Esophagus muscularis mucosa (tissue), 4 donors: Measurements from ENCODE around the genes PSORS1C2, ATP6V1G2, PRRC2A, C6orf47, LY6G5C and MPIG6B.

DNA sequence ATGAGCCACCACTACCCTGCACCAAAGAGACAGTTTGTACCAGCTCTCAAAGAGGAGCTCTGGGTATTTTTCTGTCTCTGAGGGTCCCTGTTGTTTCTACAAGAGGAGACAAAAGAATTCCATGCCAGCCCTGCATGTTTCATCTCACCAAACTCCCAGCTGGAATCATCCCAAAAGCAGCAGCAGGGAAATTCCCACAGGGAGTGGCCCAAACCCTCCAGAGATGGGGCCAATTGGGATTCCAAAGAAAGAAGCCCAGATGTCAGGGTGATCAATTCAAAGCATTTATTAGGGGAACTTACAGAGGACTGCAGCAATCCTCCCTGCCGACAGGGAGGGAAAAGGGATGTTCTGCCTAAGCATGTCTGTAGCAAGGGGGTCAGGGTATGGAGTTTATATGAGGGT lies 47.2 kb downstream of the MUC22 start:
- PRO-cap, result no peak
- RAMPAGE, long total RNA, 4 experiments, result no peak in any of the 4 experiments

DNA sequence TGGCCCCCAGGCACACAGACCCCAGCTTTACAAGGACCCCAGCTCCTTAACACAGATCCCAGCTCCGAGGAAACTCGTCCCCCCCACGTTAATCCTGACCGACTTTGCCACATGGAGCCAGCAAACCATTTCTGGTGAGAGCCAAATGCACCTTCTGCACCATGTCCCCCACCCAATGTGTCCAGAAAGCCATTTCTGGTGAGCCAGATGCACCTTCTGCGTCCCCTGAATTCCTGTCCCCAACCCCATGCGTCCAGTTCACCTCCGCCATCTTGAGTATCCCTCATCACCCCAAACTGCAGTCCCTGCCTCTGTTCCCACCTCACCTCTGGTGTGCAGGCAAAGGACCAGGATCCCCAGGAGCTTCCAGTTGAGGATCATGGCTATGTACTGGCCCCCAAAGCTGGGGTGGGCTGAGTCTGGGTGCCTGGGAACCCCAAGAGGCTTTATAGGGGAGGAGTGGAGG lies at the start of gene PSORS1C2:
Gene PSORS1C2 (minus strand): TSS at position 421 of the 466 bp plus-strand sequence.
- PRO-cap, result no peak
- RAMPAGE, long total RNA, 4 experiments, result no peak in any of the 4 experiments

DNA sequence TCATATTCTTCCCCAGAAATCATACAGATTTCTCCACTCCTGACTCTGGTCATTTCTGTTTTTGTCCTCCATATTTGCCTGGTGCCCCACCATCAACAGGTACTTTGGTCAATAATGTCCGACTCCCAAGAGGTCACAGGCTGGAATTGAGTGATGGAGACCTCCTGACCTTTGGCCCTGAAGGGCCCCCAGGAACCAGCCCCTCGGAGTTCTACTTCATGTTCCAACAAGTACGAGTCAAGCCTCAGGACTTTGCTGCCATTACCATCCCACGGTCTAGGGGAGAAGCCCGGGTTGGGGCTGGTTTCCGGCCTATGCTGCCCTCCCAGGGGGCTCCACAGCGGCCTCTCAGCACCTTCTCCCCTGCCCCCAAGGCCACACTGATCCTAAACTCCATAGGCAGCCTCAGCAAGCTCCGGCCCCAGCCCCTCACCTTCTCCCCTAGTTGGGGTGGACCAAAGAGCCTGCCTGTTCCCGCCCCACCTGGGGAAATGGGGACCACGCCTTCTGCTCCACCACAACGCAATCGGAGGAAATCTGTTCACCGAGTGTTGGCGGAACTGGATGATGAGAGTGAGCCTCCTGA lies 3.1 kb downstream of the TCF19 start:
- PRO-cap, result no peak
- RAMPAGE, long total RNA, 4 experiments, result no peak in any of the 4 experiments

- PRO-cap, result no peak
- RAMPAGE, long total RNA, 4 experiments, result no peak in any of the 4 experiments
Observed at GRCh38 chr6:31164892-31165735, 5.4 kb downstream of the POU5F1 start.

- PRO-cap, result unidirectional peak, plus-strand start at chr6:31271445; unidirectional peak, plus-strand start at chr6:31271643
- RAMPAGE, long total RNA, 4 experiments, result no peak in any of the 4 experiments
Observed at GRCh38 chr6:31270824-31271933, 713 bp downstream of the HLA-C start.

DNA sequence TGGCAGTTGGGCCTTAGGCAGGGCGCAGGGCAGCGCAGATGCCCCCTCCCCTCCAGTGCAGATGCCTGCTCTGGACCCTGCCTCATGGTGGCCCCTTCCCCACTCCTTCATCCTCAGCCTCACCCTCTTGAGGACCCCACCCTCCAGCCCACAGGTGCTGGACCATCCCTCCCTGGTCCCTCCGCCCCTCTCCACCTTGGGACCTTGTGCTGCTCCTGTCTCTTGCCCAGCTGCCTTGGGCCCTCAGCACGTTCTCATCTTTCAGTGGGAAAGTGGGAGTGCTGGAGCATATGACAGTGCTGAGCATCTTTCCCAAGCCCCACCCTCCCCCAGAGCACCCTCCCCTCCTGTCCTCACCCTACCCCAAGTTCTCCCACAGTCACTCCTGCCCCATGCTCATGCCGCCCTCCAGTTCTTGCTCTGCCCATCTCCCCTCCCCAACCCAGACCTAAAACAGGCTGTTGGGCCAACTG lies 1.4 kb downstream of the MICA start:
- PRO-cap, result no peak
- RAMPAGE, long total RNA, 4 experiments, result no peak in any of the 4 experiments

DNA sequence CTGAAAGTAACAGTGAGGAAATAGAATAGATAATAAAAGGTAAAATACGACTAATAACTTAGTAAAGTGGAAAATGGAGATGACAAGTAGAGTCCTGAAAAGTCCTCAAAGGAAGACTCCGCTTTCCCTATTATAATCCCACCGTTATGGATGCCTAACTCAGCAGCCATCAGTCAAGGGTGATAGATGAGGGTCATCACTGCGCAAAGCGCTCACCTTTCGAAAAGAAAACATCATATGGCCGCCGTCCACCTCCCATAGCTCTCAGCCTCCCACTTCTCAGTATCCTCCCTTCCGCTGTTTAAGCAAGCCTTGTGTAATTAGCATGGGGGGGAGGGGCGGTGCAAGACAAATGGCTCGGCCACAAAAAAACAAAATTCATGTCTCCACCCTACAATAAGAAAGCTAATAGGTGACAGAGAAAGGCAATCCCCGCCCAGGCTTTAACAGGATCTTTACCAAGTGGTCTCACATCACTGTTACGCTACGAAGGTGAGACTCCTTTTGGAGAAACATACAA lies 806 bp downstream of the DDX39B start:
- PRO-cap, result no peak
- RAMPAGE, long total RNA, 4 experiments, result no peak in any of the 4 experiments

DNA sequence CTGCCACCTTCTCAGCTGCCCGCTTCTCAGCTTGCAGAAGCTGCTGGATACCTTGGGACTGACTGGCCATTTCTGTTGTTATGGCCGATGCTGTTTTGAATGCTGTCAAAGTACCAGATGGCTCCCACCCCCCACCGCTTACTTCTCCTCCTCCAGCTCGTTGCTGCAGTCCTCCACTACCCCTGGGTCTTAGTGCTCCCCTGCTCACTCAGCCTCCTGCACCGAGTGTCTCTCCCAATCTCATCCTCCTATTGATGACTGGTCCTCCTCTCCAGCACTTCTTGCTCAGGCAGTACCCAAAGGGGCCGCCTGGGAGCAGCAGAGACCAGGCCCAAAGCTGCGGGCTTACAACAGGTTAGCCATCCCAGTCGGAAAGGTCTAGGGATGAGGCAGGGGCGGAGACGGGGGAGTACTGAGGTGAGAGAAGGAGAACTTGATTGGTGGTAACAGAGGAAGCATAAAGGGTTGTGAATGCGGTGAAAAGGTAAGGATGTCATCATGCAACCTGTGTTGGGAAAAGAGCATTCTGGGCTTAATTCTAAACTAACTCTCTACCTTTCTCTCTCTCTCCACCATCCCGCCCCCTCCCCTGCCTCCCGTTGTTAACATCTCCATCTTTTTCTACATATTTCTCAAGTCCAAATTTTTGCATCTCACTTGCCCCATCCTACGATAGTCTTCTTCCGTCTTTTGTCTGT lies at the start of gene ATP6V1G2:
Gene ATP6V1G2 (minus strand): TSS at position 119 of the 698 bp plus-strand sequence.
- PRO-cap, result no peak
- RAMPAGE, long total RNA, 4 experiments, result start-site peak on the plus strand in 3 of 4 experiments, centred at positions 375 to 402 of the sequence, 13 to 21 reads per replicate; start-site peak on the minus strand in 3 of 4 experiments, centred at positions 100 to 178 of the sequence, 23 to 26 reads per replicate

DNA sequence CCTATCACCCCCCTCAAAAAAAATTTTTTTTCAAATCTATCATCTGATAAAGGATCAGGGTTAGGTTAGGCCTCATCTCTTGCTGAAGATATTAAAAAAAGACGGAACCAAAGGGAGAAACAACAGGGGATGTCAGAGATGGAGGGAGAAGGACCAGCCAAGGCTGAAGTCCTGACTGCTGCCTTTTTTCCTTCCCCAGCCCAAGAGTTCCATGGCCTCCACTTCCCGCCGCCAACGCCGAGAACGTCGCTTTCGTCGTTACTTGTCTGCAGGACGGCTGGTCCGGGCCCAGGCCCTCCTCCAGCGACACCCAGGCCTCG lies 516 bp downstream of the NFKBIL1 start:
- PRO-cap, result no peak
- RAMPAGE, long total RNA, 4 experiments, result no peak in any of the 4 experiments

DNA sequence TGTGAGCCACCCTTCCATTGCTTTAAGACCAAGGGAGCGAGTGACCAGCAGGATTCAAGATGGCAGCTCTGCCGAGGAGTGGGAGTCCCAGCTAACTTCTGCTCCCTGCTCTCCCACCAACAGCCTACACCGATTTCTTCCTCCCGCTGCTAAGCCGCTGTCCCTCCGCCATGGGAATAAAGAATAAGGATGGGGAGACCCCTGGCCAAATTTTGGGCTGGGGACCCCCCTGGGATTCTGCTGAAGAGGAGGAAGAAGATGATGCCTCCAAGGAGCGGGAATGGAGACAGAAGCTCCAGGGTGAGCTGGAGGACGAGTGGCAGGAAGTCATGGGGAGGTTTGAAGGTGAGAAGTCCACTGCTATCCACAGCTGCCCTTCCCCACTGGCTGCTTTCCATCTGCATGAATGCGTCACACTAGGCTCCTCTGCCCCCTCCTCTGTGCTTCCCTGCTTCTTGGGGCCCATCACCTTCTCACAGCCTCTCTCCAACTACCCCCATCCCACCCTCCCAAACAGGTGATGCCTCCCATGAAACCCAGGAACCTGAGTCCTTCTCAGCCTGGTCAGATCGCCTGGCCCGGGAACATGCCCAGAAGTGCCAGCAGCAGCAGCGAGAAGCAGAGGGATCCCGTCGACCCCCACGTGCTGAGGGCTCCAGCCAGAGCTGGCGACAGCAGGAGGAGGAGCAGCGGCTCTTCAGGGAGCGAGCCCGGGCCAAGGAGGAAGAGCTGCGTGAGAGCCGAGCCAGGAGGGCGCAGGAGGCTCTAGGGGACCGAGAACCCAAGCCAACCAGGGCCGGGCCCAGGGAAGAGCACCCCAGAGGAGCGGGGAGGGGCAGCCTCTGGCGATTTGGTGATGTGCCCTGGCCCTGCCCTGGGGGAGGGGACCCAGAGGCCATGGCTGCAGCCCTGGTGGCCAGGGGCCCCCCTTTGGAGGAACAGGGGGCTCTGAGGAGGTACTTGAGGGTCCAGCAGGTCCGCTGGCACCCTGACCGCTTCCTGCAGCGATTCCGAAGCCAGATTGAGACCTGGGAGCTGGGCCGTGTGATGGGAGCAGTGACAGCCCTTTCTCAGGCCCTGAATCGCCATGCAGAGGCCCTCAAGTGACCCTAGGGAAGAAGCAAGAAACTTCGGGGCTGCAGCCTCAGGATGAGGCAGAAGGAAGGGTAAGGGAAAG lies 10.5 kb downstream of the NFKBIL1 start:
- PRO-cap, result no peak
- RAMPAGE, long total RNA, 4 experiments, result no peak in any of the 4 experiments

DNA sequence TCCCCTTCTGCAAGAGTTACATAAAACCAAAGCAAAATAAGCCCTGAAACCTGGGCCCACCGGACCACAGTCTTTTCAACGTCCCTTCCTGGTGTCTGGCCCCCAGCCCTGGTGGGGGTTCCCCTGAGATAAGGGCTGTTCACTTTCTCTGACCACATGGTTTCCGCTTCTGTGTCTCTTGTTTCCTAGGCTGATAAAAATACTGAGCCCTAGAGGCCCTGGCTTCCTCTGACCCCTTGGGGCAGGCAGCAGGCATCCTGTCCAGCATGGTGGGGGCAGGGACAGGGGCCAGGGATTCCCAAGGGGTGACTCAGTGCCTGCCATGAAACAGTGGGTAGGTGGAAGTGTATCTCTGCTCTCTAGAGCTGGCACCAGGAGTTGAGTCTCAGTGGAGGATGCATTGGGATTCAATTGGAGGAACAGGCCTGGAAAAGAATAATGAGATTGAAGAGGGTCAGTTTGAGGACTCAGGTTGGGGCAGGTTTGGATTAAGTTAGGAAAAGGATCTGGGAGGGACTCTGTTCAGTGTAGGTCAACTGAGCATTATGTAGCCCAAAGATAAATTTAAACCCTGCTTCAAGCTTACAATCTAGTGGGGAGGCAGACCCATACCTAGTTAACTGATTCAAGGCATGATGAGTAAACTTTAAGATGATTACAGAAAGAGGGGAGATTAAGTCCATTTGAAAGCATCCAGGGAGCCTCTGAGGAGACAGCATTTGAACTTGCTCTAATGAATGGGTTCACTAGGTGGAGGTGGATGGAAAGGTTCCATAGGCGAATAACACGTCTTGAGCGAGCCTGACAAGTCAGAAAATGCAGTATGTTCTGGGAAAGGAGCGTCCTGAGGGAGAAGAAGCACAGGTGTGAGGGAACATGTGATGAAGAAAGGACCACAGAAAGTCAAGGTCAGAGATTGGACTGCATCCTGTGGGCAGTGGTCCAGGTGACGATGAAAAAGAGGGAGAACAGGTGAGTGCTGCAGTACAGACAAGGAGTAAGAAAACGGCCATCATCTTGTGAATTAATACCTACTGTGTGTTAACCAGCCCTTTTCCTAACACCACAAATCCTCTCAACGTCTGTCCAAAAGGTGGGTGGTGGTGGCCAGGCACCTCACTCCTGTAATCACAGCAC lies 11.4 kb upstream of the LTA start:
- PRO-cap, result no peak
- RAMPAGE, long total RNA, 4 experiments, result no peak in any of the 4 experiments

DNA sequence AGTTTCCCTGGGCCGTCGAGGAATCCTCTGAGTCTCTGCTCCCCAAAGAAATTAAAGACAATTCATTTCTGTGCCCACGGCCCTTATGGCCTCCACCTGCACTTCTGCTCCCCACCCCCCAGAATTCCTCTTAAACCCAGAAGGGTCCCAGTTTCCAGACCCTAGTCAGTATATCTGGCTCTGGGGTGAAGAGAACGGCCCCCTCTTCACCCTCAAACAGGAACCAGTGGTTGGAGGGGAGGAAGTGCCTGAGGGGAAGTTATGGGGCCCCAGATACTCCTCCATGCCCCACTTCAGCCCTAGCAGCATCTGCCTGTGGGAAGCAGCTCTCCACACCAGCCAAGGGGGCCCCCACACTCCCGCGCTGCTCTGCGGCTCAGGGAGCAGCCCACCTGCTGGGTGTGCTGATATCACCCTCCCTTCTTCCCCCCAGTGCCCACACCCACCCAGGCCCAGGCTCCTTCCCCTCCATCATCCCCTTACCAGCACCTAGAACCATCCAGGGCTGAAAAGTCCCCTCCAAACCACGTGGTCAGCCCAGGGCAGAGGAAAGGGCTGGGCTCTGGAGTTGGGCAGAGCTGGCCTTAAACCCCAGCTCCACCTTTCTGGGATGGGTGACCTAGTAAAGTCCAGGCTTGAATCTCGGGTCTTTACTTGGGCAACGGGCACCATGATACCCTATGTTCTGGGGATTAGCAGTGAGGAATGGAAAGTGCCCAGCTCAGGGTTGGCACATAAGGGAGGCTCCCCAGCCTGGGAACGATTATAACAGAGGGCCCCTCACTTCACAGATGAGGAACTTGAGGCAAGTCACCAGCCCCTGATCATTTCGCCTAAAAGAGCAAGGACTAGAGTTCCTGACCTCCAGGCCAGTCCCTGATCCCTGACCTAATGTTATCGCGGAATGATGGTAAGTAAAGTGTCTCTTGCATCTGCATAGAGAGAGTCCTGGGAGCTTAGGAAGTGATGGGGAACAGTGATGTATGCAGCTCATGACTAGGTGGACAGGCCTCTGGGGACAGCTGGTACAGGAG lies 649 bp downstream of the LST1 start:
- PRO-cap, result no peak
- RAMPAGE, long total RNA, 4 experiments, result start-site peak on the plus strand in 4 of 4 experiments, centred at positions 603 to 883 of the sequence, 6 to 32 reads per replicate

DNA sequence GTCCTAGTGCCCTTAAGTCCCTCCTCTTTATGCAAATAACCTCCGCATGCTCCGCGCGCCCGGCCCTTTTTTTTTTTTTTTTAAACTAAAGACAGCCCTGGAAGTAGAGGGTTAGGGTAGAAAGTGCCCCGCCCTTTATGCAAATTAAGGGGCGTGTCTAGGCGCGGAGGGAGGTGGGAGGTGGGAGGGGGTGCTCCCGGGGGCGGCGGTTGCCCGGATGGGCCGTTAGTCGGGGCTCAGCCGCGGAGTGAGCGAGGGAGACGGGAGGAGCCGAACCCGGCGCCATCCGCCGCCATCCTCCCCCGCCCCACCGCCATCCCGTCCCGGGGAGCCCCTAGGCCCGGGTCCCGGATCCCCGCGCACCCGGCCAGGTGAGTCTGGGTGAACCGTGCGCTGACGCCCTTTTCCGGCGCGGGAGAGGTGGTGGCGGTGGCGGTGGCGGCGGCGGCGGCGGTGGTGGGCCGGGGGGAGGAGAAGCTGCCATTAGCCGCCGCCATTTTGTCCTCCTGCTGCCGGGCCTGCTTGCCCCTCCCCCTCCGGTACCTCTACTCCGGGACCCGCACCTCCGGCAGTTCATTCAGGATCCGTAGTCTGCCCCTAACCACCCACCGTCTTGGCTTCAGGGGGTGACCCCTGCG lies at the start of gene PRRC2A:
Gene PRRC2A (plus strand): TSS at position 228 of the 638 bp plus-strand sequence.
- PRO-cap, result bidirectional peak, plus-strand start at position 228 of the sequence, minus-strand start outside the sequence; bidirectional peak, plus-strand start at position 576 of the sequence, minus-strand start at position 530 of the sequence
- RAMPAGE, long total RNA, 4 experiments, result start-site peak on the plus strand in 4 of 4 experiments, centred at positions 234 to 245 of the sequence, 466 to 2,679 reads per replicate

- PRO-cap, result no peak
- RAMPAGE, long total RNA, 4 experiments, result no peak in any of the 4 experiments
Observed at GRCh38 chr6:31626245-31627091, 6.0 kb downstream of the PRRC2A start.

GRCh38 chr6:31653240-31653782 lies 850 bp upstream of the BAG6 start:
- PRO-cap, result no peak
- RAMPAGE, long total RNA, 4 experiments, result no peak in any of the 4 experiments

DNA sequence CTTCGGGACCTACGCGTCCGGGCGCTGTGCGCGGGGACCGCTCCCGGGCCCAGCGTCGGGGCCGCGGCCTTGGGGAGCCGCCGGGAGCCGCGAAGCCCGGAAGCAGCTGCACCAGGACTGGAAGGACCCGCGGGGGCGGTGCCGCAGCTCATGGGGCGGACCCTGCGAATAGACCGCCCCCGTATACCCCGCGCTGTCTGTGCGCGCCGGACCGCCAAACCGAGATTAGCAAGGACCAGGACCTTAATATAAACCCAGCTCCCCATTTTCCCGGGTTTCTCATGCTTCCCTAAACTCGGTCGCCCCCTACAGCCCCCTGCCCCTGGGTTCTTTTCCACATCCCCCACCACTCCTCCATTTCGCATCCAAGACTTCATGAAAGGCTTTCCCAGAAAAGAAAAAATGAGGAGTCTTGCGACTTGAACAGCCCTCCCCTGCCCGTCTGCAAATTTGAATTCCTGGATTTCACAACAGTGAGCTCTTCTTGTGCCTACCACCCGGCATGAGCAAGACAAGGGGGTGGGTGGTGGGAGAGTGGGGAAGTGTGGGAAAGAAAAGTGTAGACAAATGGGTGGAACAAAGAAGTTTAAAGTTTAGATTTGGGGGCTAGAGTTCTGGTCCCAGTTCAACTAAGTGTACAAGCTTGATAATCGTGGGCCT lies at the start of gene C6orf47:
Gene C6orf47 (minus strand): TSS at position 119 of the 660 bp plus-strand sequence.
- PRO-cap, result bidirectional peak, plus-strand start at position 222 of the sequence, minus-strand start at position 110 of the sequence
- RAMPAGE, long total RNA, 4 experiments, result start-site peak on the minus strand in 2 of 4 experiments, centred at positions 85 to 88 of the sequence, 95 to 499 reads per replicate

- PRO-cap, result bidirectional peak, plus-strand start at chr6:31680970, minus-strand start at chr6:31680752
- RAMPAGE, long total RNA, 4 experiments, result no peak in any of the 4 experiments
Observed at GRCh38 chr6:31680547-31681082, at the start of gene LY6G5C. Gene LY6G5C (minus strand): TSS chr6:31681067.

DNA sequence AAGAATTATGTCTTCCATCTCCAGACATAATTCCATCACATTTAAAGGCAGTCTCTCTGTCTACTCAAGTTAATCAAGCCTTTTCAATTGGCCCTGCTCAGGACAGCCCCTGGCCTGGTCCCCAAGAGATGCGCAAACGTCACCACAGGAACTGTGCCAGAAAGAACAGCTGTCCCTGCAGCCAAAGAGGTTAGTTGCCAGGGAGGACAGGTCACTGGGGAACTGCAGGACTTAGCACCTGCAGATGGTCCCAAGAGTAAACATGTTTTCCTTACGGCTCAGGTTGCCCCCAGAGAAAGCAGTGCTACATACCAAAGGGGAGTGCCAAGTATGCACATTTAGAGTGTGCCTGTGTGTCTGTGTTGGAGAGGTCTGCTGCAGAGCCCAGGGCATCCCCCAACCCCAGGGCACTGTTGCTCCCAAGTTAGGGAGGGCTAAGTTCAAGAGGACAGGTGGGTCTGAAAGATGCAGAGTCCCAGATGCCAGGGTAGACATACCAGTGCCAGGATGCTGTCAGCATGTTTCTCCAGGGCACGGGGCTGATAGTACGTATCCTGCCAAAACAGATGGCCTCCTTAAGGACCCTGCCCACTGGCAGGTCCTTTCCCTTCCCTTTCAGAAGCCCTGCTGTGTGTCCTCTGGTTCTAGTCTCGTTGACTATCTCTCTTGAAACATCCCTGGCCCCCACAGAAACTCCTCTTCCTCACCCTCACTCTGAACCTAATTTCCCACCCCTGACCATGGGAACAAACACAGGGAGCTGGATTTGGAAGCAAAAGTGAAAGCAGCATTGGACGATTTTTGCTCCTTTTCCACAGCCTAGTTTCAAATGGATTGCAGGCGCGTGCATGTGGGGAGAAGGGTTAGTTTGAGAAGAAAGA lies 1.3 kb downstream of the ABHD16A start:
- PRO-cap, result unidirectional peak, plus-strand start at position 828 of the sequence
- RAMPAGE, long total RNA, 4 experiments, result no peak in any of the 4 experiments

GRCh38 chr6:31718250-31718715 lies 3.1 kb downstream of the LY6G6D start:
- PRO-cap, result no peak
- RAMPAGE, long total RNA, 4 experiments, result no peak in any of the 4 experiments

DNA sequence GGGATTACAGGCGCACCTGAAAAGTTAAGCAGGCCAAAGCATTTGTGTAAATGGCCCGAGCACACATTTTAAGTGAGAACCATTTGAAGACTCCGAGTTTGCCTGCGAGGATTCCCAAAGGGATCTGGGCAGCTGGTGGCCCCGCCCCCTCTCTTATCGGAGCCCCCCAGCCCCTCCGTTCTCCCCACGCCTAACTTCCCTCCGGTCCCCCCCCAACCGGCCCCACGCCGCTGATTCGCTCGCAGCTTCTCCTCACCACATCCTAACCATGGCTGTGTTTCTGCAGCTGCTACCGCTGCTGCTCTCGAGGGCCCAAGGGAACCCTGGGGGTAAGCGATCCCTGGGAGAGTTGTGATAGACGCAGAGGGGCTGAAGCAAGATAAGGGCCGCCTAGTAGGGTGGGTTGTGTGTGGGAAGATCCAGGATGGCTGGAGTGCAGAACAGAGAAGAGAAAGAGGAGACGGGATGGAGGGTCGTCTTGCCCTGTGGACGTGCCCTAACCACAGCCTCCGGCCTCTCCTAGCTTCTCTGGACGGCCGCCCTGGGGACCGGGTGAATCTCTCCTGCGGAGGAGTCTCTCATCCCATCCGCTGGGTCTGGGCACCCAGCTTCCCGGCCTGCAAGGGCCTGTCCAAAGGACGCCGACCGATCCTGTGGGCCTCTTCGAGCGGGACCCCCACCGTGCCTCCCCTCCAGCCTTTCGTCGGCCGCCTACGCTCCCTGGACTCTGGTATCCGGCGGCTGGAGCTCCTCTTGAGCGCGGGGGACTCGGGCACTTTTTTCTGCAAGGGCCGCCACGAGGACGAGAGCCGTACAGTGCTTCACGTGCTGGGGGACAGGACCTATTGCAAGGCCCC lies at the start of gene MPIG6B:
Gene MPIG6B (plus strand): TSS at position 258 of the 857 bp plus-strand sequence.
- PRO-cap, result no peak
- RAMPAGE, long total RNA, 4 experiments, result start-site peak on the plus strand in 1 of 4 experiments, centred at position 260 of the sequence, 8 reads per replicate